H4 (cell line): ENCODE measurements around a stretch of chr19.

DNA sequence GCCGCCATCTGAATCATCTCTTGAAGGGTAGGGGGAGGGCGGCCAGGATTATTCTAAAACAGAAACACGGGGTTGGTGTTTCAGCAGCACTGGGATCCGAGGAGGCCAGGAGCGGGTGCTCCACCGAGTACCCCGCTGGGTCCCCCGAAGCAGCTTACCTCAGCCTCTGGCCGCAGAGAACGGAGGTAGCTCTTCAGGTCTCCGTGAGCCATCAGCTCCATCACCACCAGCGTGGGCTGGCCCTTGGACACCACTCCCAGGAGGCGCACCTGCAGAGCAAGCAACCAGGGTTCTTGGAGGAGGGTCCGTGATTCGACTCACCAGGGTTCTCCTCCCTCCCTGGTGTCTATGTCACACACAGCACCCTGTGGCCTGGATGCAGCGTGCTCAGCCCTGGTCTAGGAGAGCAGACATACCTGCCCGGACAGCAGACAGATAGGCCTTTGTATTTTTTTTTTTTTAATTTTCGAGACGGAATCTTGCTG lies 53.3 kb downstream of the ZNF557 start:
- RAMPAGE, long total RNA, result no peak

GRCh38 chr19:7142762-7143411 lies 73.4 kb downstream of the ZNF557 start:
- RAMPAGE, long total RNA, result no peak

- RAMPAGE, long total RNA, result no peak
Measured at GRCh38 chr19:7149993-7150803, 80.7 kb downstream of the ZNF557 start.

DNA sequence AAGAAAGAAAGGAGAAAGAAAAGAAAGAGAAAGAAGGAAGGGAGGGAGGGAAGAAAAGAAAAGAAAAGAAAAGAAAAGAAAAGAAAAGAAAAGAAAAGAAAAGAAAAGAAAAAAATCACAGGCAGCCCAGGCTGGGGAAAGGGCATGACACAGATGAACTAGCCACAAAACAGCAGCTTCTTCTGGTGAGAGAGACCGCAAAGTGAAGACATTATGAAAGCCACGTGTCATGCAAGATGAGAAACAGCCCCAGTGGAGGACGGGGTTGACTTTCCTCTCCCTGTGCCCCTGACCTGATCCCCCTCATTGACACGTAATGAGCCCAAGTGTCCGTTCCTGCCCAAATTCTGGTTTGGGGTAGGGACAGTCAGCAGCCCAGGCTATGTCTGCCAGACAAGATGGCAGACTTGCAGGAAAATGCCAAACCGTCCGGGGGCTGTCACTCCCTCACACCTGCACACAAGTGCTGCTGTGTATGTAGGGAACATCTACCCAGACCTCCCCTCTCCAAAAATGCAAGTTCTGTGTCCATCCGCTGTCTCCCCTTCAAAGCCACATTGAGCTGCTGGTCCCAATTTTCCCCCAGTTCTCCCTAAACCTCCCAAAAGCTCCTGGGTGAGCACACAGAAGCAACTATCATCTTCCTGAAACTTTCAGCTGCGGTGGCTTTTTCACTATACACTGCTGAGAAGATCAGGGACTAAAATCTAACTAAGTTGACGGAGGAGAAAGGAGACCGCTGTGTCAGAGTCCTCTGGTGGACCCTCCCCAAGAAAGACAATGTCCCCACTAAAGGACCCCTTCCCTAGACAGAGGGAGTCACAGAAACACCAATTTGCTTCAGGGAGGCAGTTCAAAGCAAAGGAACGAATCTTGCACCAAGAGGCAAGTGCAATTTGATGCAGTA lies 101.8 kb downstream of the INSR start:
- RAMPAGE, long total RNA, result no peak

GRCh38 chr19:7267128-7267916 lies 26.9 kb downstream of the INSR start:
- RAMPAGE, long total RNA, result no peak

- RAMPAGE, long total RNA, result no peak
Measured at GRCh38 chr19:7267917-7268580, 26.2 kb downstream of the INSR start.

DNA sequence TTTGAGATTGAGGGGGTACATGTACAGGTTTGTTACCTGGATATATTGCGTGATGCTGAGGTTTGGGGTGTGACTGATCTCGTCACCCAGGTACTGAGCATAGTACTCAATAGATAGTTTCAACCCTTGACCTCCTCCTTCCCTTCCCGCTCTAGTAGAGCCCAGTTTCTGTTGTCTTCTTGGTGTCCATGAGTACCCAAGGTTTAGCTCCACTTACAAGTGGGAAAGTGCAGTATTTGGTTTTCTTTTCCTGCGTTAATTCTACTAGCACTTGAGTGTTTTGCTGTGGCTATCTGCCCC lies 47.1 kb downstream of the ARHGEF18 start:
- RAMPAGE, long total RNA, result no peak

GRCh38 chr19:7489349-7490116 lies 698 bp upstream of the PEX11G start:
- RAMPAGE, long total RNA, result no peak

- RAMPAGE, long total RNA, result no peak
Measured at GRCh38 chr19:7521824-7522096, 664 bp upstream of the MCOLN1 start.

- RAMPAGE, long total RNA, result no peak
Measured at GRCh38 chr19:7616991-7618027, 12.0 kb downstream of the XAB2 start.

DNA sequence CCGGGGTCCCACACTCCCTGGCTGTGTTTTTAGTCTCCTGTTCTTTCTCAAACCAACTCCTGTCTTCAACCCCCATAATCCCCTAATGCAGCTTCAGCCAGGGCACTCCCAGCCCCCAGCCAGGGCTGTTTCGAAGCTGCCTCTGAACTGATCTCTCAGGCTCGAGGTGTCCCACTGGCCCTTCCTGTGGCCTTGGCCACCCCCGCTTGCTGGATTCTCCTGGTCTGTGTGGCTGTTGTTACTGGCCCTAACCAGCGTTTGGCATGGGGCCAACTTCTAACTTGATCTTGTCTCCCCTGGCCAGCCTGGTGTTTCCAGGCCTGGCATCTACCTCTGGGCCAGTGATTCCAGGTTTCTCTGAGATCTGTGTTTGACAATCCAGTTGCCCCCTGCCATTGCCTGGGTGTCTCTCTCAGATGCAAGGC lies 11.0 kb downstream of the XAB2 start:
- RAMPAGE, long total RNA, result no peak

DNA sequence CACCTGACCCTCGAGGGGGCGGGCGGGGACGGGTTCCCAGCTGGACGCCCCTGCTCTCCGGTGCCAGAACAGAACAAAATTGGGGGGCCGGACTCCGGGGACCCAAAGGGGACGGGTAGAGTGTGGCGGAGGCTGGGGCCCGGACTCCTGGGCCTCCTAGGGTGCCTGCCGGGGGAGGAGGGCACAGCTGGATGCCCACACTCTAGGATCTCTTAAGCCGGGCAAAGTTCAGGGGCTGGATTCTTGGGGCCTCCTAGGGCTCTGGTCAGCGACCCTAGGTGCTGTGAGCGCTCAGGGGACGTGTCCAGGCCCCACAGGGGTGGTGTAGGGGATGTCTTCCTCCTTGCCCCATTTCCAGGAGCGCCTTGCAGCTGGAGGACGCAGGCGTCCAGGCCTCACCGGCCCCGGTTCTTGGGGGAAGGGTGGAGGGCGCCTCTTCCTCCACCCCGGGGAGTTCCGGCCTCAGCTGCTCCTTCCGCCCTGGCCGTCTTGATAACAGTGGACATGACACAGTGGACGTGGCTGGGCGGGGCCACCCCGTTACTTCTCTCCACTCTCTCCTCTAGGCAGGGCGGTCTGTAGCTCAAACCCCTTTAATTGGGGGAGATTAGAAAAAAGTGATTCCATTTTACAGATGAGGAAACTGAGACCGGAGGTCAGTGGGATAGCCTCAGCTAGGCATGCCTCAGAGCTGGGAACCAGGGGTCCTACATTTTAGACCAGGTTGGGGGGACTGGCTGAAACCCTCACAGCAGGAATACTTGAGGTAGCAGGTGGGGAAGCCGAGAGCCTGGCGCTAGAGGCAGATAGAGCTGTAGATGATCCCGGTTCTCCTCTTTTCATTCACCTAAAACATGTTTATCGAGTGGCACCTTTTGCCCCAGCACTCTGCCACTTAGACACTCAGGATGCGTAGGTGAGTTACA lies 662 bp downstream of the STXBP2 start:
- RAMPAGE, long total RNA, result no peak

DNA sequence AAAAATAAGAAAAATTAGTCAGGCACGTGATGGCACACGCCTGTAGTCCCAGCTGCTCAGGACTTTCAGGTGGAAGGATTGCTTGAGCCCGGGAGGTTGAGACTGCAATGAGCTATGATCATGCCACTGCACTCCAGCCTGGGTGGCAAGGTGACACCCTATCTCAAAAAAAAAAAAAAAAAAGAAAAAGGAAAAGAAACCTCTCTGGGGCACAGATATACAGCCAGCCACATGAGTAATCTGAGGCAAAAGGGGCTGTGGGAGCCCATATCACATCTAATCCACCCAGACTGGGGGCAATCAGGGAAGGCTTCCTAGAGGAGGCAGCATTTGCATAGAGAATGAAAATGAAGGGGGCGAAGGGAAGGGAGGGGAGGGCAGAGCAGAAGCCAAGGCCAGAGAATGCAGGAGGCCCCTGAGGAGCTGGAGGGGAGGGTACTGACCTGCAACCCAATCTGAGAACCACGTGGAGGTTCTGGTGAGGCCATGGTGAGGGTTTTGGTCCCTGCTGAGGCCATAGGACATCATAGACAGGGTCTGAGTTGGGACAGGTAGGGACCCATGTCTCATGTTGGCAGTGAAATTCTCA lies 13.2 kb downstream of the STXBP2 start:
- RAMPAGE, long total RNA, result no peak

- RAMPAGE, long total RNA, result no peak
Measured at GRCh38 chr19:7670064-7670742, 1.4 kb downstream of the RETN start.

DNA sequence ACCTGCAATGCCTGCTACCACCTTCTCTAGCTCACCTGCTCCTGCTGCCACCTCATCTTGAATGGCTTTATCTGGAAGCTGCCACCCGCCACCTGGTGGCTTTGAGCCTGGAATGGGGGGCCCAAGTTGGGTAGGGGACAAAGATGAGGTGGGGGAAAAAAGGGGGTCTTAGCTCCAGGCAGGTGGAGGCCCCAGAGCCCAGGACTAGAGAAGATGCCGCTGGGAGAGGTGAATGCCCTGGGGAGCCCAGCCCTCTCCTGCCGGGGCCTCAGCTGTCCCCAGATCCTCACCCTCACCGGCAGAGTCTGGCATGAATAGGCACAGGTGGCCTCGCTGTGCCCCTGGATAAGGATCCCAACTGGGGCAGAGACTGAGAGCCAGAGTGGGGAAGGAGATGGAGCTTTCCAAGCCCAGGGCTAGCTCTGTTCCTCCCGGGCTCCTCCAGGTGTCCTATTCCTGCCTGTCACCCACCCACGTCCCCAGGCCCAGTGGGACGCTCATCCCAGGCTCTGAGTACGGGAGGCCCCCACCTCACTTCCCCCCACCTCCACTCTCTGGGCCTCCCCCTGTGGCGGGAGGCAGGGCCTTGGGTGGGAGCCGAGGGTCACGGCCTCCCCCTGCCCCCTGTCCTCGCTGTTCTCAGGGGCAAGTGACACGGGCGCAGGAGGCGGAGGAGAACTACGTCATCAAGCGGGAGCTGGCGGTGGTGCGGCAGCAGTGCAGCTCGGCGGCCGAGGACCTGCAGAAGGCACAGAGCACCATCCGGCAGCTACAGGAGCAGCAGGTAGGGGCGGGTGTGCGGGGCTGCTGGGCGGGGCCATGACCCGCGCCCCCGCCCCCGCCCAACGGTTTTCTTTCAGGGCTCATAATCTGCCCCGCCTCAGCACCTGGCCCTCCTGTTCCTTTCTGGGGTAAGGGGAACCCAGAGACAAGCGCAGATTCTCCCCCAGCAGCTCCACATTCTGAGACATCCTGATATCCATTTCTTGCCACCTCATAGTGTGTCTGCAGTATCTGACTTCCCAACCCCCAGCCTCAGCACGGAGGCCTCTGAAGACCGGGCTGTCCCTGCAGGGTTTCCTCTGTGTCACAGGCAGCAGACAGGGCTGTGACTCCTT lies 16.3 kb downstream of the PRR36 start:
- RAMPAGE, long total RNA, result no peak

DNA sequence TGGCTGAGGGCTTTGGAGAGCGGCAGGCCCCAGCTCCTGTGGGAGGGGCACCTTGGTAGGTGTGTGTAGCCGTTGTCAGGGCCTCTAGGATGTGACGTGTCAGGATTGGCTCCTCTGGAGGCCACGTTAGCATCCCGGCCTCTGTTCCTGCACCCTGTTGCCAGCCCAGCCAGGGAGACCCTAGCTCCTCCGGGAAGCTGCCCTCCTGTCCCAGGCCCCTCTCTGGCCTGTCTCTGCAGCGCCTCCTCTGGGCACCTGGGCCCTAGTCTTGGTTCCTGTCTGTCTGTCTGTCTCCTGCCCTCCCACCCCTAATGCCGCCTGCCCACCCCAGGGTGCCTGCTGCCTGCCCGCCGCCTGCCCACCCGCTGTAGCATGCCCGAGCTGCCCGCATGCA lies 4.9 kb downstream of the MAP2K7 start:
- RAMPAGE, long total RNA, result no peak

DNA sequence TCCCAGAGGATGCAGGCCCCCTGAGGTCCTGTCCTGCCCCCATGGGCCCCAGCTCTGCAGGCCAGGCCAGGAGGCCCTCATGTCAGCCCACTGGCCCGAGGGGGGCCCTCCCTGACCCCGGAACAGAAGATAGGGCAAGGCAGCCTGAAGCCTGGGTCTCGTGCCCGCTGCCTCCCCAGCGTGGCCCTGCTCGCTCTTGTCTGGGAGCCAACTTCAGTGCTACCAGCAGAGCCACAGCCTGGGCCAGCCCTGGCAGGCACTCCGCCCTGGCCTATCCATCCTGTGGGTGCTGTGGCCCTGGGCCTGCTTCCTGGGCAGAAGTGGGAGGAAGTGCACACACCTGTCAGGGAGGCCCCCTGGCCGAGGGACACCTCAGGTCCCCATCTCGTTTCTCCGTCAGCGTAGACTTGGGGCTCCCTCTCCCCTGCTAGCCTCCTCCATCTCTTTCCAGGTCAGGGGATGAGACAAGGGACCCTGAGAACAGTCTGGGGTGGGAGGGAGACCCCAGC lies 5.5 kb downstream of the MAP2K7 start:
- RAMPAGE, long total RNA, result no peak

DNA sequence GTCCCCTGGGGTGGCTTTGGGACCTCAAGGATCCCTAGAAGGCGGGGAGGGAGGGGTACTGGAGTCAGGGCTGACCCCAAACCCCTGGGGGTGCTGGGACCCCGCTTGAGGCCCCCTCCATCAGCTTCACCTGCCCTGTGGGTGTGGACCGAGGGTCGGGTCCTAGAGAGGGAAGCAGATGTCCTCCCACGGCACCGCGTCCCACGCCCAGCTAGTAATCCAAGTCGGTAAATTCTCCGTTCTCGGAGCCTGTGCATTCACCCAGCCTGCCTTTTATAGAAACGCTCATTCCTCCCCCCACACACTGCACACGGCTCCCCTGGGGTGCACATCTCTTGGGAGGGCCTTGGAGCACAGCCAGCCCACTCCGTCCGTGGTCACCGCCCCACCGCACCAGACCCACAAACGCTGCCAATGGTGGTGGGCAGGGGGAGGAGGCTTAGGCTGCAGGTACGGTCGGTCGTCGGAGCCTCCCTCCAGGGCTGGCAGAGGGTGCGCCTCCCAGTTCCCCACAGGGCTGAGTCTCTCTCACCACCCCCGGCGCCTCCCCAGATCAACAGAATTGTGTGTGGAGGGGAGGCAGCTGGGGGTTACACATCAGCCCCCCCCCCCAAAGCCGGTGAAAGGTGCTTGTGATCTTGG lies 2.2 kb downstream of the CTXN1 start:
- RAMPAGE, long total RNA, result no peak

DNA sequence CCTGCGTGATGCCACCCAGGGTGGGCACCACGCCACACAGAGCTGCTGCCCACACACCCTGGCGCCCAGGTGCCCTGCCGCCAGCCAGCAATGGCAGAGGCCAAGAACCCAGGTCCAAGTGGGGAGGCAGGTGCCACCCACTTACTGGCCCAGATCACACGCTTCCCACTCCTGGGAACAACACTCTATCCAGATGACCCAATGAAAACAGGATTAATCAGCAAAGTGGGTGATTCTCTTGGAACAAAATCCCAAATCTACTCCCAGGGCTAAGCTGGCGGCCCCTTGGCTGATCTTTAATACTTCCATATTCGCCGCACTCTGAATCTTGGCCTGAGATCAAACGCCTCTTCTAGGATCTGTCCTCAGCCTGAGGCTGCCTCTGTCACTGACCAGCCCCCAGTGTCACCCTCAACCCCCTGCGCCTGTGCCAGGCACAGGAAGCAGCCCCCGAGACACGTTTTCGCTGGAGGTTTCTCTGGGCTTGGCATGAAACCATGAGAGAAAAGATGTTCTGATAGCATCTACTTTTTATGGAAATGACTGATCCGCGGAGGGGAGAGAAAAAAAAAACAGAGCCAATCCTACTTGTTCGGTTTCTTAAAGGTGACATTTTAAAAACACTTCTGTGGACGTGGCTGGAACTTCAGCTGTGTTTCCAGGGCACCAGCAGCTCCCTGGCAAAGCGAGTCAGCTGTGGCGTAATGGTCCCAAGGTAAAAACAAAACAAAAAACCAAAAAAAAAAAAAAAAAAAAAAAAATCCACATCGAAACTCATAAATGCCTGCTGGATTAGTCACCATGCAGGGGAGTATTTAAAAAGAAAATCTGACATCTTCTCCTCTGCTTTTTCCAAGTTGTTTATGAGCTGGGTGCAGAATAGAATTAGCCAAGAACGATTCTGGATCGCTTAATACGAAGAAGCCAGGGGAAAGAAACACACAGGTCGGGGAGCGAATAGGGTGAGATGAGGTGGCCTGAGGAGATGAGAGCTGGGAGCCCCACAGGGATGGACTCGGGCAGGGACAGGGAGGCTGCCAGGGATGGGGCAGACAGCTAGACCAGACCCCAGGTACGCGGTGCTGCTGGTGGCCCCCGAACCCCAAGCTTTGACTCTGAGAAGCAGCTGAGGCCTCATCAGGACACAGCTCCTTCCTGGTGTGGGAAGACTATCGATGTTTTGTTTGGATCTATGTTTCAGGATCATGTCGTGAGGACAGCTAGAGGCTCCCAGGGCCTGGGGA lies 2.7 kb upstream of the CTXN1 start:
- RAMPAGE, long total RNA, result no peak

DNA sequence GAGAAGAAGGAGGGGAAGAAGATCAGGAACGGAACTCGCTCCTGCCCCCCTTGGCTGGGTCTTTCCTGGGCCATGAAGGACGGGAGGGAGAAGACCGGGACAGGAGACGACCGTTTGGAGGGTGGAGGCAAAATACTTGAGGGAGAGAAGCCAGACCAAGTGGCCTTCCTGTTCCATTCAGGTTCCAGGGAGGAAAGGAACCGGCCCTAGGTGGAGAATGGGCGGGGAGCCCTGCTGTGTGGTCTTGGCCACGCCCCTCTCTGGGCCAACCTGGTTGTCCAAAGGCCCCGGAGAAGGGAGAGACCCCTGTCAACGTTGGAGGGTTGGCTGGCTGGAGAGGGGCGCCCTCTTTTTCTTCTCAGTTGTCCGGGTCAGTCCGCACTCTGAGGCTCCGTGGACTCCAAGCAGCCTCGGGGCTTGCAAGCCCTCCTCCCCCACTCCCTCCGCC lies 891 bp downstream of the FBN3 start:
- RAMPAGE, long total RNA, result no peak